Stomach (tissue), 7 donors: ENCODE measurements around a stretch of chr16.

DNA sequence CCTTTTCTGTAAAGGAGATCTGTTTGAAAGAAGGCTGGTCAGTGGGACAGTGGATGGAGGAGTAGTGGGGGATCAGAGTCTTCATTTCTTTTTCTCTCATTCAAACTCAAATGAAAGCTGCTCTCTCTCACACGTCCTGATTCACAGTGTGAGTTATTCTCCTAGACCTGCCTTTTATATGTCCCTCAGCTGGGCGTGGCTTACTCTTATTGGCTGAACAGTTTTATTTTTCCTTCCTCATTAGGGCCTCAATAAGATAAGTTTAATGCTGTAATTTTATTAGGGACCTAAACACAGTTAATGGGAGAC, 1925.5 kb downstream of the TP53TG3F start:
- PRO-cap, result no peak
- RAMPAGE, long total RNA, 5 experiments, result no peak in any of the 5 experiments
- RRBS, result no CpG with 5 or more reads among the region's 2 CpGs

DNA sequence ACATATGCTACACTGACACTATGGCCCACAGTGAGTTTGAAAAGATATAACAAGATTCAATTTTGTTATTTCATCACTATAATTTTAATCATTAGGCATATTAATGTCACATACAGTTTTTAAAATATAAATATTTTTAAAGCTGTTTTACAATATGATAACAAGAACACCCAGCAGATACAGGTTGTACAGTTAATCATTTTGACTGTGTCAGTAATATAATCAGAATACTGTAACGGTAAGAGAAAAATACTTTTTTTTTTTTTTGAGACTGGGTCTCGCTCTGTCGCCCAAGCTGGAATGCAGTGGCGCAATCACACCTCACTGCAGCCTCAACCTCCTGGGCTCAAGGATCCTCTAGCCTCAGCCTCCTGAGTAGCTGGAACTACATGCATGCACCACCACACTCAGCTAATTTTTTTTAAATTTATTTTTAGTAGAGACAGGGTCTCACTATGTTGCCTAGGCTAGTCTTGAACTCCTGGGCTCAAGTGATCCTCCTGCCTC, 40.6 kb downstream of the SHCBP1 start:
- PRO-cap, result no peak
- RAMPAGE, long total RNA, 5 experiments, result no peak in any of the 5 experiments
- RRBS, result no CpG with 5 or more reads among the region's 4 CpGs

- PRO-cap, result no peak
- RAMPAGE, long total RNA, 5 experiments, result no peak in any of the 5 experiments
- RRBS, result 1% methylated on average over 10 of the region's 29 CpGs
These were observed 600 bp downstream of the ORC6 start for GRCh38 chr16:46690007-46690511.

- PRO-cap, result no peak
- RAMPAGE, long total RNA, 5 experiments, result no peak in any of the 5 experiments
- RRBS, result no CpG with 5 or more reads among the region's 4 CpGs
These were observed 23.0 kb upstream of the C16orf87 start for GRCh38 chr16:46853977-46854358.

- PRO-cap, result no peak
- RAMPAGE, long total RNA, 5 experiments, result no peak in any of the 5 experiments
- RRBS, result no CpG with 5 or more reads among the region's 11 CpGs
These were observed 930 bp upstream of the GPT2 start for GRCh38 chr16:46883174-46883689.

DNA sequence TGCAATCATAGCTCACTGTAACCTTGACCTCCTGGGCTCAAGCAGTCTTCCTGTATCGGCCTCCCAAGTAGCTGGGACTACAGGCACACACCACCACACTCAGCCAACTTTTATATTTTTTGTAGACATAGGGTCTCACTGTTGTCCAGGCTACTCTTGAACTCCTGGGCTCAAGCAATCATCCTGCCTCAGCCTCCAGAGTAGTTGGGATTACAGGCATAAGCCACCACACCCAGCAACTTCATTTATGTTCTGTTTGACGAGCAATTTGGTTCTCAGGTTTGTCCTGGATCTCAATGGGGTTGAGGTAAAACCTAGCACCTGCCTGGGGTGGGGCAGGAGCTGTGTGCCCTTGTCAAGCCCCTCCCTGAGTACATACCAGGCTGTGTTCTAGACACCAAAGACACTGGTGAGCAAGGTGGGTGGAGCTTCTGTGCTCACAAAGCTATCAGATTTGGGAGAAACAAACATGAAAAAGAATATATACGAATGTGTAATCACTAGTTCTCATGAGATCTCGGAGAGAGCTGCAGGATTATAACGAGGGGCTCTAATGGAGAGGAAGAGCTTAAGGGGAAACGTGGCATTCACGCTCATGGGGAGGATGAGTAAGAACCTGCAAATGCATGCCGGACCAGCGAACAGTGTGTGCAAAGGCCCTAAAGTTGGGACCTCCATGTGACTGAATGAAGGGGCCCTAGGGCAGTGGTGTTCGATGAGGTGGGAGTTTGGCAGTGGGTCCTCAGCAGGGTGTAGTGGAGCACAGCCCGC, 19.4 kb downstream of the GPT2 start:
- PRO-cap, result no peak
- RAMPAGE, long total RNA, 5 experiments, result start-site peak on the plus strand in 1 of 5 experiments, centred at position 229 of the sequence, 5 reads per replicate
- RRBS, result no CpG with 5 or more reads among the region's 11 CpGs

- PRO-cap, result no peak
- RAMPAGE, long total RNA, 5 experiments, result no peak in any of the 5 experiments
- RRBS, result no CpG with 5 or more reads among the region's 9 CpGs
These were observed 11.6 kb downstream of the DNAJA2 start for GRCh38 chr16:46961529-46962627.

DNA sequence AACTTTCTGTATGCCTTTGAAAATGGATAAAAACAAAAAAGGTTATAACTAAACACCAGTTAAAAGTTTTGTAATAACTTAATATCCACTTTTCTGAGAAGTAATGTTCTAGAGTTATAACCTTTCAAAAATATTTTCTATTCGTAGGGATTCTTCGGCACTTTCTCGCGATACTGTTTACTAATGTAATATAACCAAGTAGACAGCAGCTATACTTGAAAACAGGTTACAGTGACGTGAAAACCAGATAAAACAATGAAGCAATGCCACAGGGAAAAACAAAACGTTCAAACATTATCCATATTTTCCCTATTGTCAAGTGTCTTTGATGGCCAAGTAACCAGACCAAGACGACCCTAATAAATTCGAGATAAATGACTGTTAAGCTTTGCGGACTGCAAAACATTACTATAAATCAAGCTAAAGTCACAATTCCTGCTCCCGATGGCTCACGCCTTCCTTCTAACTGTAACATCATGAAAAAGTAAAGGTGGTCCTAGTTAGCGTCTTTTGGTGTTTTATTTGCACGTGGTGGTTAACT, 1.5 kb downstream of the DNAJA2 start:
- PRO-cap, result no peak
- RAMPAGE, long total RNA, 5 experiments, result no peak in any of the 5 experiments
- RRBS, result no CpG with 5 or more reads among the region's 13 CpGs

DNA sequence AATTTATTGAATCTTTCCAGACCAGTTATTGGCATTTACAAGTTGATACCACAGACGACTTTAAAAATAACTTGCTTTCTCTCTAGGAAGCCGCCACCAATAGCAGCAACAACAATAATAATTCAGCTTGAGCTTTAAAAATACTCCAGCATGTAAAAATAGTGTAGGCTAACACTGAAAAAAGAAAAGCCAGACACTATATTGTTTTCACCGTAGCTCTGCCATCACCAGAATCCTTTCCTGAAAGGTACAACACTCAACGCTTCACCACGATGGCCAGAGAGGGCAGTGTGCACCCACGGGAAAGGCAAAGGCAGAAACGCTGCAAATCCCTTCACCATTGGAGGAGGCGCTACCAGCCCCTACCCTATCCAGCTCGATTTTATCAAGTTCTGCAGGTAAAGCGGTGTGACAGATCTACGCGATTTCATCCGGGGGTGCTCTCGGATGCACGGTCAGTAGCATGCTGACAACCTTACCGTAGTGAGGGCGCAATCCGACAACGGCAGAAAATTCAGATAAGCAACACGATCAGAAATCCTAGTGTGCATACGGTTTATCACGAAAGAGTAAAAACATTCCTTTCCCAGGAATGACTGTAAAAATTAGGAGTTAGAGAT, 2.1 kb downstream of the NETO2 start:
- PRO-cap, result unidirectional peak, plus-strand start at position 422 of the sequence
- RAMPAGE, long total RNA, 5 experiments, result no peak in any of the 5 experiments
- RRBS, result no CpG with 5 or more reads among the region's 22 CpGs

DNA sequence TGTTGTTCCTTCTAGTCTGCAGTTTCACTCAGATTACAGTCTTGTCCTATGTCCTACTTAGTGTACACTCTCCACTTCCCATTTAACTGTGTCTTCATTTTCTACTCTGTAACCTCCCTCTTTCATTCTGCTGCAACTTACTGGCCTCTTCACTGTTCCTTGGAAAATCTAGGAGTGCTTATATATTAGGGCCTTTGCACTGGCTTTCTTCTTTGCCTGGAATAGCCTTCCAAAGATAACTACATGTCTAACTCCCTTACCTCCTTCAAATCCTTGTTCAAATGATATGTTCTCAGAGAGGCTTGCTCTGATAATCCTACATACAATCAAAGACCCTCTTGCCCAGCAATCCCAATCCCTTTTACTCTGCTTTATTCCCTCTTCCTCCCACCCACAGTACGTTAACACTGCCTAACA, 29.1 kb upstream of the NETO2 start:
- PRO-cap, result no peak
- RAMPAGE, long total RNA, 5 experiments, result no peak in any of the 5 experiments
- RRBS, result no CpG with 5 or more reads among the region's 1 CpG

DNA sequence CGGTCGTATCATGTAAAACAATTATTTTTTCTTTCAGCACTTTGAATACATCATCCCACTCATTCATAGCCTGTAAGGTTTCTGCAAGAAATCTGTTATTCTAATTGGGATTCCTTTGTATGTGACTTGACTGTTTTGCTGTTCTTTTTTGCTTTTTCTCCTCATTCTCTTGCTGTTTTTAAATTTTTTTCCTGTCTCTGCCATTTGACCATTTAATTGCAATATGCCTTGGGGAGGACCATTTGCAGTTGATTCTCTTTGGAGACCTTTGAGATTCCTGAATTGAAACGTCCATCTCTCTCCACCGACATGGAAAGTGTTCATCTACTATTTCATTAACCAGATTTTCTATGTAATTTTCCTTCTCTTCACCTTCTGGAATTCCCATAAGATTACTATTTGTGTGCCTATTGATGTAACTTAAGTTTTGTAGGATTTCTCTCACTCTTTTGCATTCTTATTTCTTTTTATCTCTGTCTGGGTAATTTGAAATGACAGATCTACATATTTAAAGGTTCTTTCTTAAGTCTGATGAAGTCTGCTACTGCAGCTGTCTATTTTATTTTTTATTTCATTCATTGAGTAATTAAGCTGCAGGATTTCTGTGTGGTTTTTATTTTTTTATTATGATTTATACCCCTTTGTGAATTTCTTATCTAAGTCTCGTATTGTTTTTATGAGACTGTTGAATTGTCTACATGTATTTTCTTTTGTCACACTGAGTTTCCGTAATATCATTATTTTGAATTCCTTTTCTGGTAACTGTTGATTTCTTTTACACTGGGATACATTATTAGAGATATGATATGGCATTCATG, 147.6 kb upstream of the NETO2 start:
- PRO-cap, result no peak
- RAMPAGE, long total RNA, 5 experiments, result start-site peak on the minus strand in 2 of 5 experiments, centred at positions 346 to 447 of the sequence, 8 to 40 reads per replicate
- RRBS, result no CpG with 5 or more reads among the region's 6 CpGs

DNA sequence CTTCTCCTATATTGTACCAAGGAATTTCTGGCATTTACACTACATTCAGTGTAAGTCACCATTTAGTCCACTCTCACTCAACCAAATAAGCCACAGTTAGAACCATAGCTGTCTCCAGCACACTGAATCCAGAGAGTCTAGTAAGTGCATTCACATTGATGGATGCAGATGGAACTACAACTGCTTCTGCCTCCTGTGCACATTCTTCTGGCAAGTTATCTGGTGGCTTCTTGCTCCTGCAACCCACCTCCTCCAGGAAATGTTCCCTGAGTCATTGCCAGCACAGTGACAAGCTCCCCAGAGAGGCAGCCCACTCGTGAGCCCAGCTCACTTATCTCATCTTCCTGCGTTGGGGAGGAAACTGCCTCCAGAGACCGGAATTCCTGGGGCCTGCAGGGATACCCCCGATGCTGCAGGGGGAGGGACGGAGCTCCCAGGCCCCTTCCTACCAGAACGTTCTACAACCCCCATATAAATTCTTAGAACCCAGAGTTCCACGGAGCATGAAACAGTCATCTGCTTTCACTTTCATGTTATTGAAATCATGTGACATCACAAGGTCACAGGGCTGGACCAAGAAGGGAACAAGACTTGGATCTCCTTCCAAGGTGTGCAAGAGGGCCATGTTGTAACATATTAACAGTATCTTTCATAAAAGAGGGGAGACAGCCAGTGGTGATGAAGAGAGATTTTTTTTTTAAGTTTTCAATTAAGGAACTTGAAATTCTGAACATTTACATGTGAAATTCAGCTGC, 318.5 kb downstream of the PHKB start:
- PRO-cap, result no peak
- RAMPAGE, long total RNA, 5 experiments, result no peak in any of the 5 experiments
- RRBS, result no CpG with 5 or more reads among the region's 7 CpGs

GRCh38 chr16:47848390-47848963, 307.3 kb downstream of the ABCC12 start:
- PRO-cap, result no peak
- RAMPAGE, long total RNA, 5 experiments, result no peak in any of the 5 experiments
- RRBS, result no CpG with 5 or more reads among the region's 5 CpGs

GRCh38 chr16:47928048-47928442, 227.7 kb downstream of the ABCC12 start:
- PRO-cap, result no peak
- RAMPAGE, long total RNA, 5 experiments, result no peak in any of the 5 experiments
- RRBS, result no CpG with 5 or more reads among the region's 7 CpGs

GRCh38 chr16:48245167-48245435, 1.0 kb downstream of the LONP2 start:
- PRO-cap, result no peak
- RAMPAGE, long total RNA, 5 experiments, result no peak in any of the 5 experiments
- RRBS, result no CpG with 5 or more reads among the region's 2 CpGs

GRCh38 chr16:48275926-48276546, 28.7 kb upstream of the ABCC11 start:
- PRO-cap, result no peak
- RAMPAGE, long total RNA, 5 experiments, result no peak in any of the 5 experiments
- RRBS, result no CpG with 5 or more reads among the region's 4 CpGs

DNA sequence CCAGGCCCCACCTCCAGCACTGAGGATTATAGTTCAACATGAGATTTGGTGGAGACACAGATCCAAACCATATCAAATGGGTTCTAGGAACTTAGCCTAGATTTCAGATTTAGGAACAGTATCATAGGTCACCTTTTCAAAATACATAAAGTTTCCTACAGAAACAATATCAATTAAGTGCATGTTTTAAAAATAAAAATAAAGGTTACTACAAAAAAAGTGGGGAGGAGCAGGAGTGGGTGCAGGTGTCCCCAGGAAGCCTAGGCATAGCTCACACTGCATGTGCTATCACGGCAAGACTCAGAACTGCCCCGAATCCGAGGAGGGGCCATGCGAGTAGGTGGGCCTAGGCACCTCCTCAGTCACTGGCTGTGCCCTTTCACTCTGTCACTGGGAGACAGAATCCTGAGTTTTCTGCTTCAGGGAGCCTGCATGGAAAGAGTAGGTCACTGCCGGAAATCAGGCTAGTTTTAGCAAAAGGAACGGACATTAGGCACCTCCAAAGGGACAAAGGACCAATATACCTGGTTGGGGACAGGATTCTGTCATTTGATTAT, 43.6 kb downstream of the SIAH1 start:
- PRO-cap, result no peak
- RAMPAGE, long total RNA, 5 experiments, result no peak in any of the 5 experiments
- RRBS, result no CpG with 5 or more reads among the region's 6 CpGs

- PRO-cap, result no peak
- RAMPAGE, long total RNA, 5 experiments, result no peak in any of the 5 experiments
- RRBS, result no CpG with 5 or more reads among the region's 5 CpGs
These were observed 110.7 kb downstream of the N4BP1 start for GRCh38 chr16:48499171-48499855.

DNA sequence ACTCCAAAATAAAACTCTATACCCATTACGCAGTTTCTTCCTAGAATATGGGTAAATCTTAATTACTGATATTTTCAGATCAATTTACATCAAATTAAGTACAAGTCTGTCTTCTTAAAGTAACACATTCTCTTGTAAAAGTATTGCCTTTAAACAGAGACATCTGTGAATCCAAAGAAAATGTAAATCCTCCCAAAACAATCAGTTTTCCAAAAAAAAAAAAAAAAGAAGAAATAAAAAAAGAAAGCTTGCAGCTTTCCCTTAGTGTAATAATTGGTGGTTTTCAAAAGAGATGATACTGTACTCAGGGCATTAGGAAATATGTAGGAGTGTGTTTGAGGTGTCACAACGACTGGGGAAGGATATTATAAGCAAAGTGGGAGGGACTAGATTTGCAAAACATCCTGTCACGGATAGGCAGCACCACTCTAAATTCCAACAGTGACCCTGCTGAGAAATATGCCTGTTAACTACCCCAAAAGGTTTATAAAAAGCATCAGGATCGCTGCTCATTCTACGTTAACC, 51.8 kb downstream of the N4BP1 start:
- PRO-cap, result no peak
- RAMPAGE, long total RNA, 5 experiments, result no peak in any of the 5 experiments
- RRBS, result no CpG with 5 or more reads among the region's 5 CpGs

- PRO-cap, result unidirectional peak, minus-strand start at chr16:49359859
- RAMPAGE, long total RNA, 5 experiments, result no peak in any of the 5 experiments
- RRBS, result no CpG with 5 or more reads among the region's 6 CpGs
These were observed 13.9 kb upstream of the C16orf78 start for GRCh38 chr16:49359763-49360122.